AG04450 (cell line): ENCODE data around the gene DIPK1B.

DNA sequence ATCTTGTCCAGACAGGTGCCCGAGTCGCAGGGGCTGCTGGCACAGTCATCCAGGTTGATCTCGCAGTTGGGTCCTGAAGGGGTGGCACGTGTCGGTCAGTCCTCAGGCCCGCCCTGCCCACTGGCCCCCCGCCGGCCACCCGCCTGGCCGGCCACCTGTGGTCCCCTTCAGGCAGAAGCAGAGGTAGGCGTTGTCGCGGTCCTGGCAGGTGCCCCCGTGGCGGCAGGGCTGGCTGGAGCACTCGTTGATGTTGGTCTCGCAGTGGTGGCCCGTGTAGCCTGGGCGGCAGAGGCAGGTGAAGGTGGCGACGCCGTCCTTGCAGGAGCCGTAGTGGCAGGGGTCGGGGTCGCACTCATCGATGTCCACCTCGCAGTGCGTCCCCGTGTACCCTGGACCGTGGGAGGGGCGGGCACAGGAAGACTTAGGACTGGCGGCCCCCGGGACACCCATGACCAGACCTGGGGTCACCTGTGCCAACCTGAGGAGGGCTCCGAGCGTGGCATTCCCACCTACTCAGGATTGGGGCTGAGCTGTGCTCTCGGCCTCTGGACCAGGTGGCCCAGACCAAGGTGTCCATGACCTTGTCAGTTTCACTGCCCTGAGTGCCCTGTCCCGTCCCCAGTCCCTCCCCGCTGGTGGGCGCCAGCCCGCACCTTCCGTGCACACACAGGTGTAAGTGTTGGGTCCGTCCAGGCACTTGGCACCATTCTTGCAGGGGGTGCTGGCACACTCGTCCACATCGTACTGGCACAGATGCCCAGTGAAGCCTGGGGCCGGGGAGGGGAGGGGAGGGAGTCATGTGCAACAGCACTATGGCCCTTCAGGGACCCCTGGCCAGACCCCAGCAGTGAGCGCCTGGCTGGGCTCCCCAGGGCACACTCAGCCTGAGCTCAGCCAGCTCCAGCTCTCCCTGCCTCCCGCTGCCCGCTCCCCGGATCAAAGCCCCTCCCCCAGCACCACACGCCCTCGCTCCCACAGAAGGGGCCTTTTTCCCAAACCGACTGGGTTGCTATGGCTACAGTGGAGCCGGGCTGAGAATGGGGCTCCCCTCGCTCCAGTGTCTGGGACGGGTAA lies 30.2 kb downstream of the NOTCH1 start:
- CAGE, long polyA plus RNA: no peak
- RRBS: 67% methylated on average over 5 of the region's 55 CpGs

GRCh38 chr9:136519329-136519886 lies 26.4 kb downstream of the NOTCH1 start:
- CAGE, long polyA plus RNA: no peak
- RRBS: 90% methylated on average over 4 of the region's 28 CpGs

DNA sequence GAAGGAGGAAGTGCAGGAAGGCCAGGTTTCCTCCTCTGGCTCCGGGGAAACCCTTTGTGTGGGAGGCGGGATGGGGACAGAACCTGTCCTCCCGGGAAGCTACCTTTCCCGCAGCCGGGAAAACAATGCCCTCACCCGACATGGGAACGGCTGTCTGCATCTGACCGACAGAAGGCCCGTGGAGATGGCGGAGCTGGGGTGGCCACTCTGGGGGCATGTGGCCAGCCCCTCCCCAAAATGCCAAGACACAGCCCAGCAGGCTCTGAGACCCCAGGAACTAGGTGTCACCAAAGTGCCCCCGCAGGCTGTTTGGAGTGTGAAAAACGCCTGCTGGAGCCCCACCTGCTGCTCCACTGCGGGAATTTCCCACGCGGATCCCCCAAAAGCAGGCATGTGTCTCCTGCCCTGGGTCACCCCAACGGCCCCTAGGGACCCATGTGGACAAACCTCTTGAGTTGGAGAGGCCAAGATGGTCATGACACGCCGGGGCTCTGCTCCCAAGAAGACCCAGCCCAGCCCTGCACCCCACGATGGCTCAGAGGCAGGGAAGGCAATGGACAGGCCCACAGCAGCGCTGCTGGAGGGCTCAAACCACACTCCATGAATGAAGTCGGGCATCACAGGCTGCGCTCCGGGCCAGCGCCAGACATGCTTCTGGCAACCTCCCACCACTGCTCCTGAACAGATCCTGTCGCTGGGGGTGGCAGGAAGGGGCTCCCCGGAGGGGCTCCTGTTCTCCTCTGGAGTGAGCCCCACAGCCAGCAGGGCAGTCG lies 15.4 kb downstream of the NOTCH1 start:
- CAGE, long polyA plus RNA: no peak
- RRBS: 70% methylated on average over 7 of the region's 27 CpGs

DNA sequence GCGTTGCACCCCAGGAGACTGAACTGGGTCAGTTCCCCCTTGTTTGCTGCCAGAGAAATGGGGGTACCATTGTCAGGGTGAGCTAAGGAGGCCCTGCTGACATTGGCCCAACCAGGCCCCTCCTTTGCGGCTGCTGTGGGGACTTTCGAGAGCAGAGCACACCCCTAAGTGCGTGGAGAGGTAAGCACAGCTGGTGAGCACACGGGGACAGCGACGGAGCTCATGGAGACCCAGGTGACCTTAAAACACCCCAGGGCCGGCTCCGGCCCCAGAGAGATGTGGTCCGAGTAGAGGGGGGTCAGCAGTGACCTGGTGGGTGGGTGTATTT lies 2.7 kb upstream of the NOTCH1 start:
- CAGE, long polyA plus RNA: no peak
- RRBS: no CpG with 5 or more reads among the region's 10 CpGs

DNA sequence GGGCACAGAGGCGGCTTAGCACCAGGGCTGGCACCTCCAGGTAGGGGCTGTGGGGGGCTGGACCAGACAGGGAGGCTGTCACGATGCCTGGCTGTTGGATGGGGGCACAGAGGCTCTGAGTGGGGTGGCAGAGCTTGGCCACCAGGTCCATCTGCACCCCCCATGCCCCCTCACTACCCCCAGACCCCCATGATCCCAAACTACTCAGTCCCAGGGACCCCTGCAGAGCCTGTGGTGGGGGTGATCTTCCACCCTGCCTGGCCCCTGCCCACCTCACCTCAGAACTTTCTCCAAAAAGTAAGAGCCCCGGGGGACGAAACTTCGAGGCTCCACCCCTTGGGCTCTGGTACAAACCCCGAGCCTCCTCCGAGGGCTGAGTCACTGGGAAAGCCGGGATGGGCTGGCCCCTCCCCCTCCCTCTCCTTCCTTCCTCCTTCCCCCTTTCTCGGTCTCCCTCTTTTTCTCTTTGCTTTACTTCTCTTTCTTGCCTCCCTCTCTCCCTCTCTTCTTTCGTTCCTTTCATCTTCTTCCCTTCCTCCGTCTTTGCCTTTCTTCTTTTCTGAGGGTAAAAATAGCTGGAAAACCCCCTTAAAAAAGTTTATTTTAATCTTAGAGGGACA lies 5.4 kb upstream of the NOTCH1 start:
- CAGE, long polyA plus RNA: no peak
- RRBS: 2% methylated on average over 5 of the region's 11 CpGs

- CAGE, long polyA plus RNA: no peak
- RRBS: 63% methylated on average over 7 of the region's 18 CpGs
Measured at GRCh38 chr9:136566858-136567336, 21.0 kb upstream of the NOTCH1 start.

- CAGE, long polyA plus RNA: no peak
- RRBS: no CpG with 5 or more reads among the region's 22 CpGs
Measured at GRCh38 chr9:136602147-136602558, 56.3 kb upstream of the NOTCH1 start.

GRCh38 chr9:136604688-136605176 lies 58.0 kb upstream of the EGFL7 start:
- CAGE, long polyA plus RNA: no peak
- RRBS: 42% methylated on average over 5 of the region's 15 CpGs

DNA sequence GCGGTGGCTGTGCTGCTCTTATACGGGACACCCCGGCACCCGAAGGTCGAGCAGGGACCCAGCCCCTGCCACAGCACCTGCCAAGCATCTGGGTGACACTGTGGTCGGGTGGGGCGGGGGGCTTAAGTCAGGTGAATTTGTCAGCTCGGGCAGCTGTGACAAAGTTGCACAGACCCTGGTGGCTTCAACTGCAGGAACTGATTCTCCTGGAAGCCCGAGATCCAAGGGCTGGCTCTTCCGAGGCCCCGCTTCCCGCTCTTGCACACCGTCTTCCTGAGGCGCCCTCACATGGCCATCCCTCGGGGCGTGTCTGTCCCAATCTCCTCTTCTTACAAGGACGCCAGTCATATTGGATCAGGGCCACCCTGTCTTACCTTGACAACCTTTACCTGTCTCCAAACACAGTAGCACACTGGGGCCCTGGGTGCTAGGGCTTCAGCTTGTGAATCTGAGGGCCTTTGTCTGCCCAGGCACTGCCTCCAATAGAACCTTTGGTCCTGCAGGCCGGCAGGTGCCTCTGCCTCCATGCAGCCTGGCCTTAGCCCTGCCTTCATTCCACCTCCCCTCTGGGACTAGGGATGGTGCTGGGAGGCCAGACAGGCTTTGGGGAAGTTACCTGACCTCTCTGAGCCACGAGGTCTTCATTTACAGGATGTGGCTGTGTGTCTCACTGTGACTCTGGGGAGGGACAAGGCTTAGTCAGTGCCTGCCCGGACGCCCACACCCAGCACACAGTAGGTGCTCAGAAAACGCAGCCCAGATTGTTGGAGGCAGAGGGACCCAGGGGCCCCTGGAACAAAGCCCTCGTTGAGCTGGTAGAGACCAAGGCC lies 47.3 kb upstream of the EGFL7 start:
- CAGE, long polyA plus RNA: no peak
- RRBS: 96% methylated on average over 3 of the region's 23 CpGs

GRCh38 chr9:136624672-136625009 lies 38.1 kb upstream of the EGFL7 start:
- CAGE, long polyA plus RNA: no peak
- RRBS: no CpG with 5 or more reads among the region's 8 CpGs

DNA sequence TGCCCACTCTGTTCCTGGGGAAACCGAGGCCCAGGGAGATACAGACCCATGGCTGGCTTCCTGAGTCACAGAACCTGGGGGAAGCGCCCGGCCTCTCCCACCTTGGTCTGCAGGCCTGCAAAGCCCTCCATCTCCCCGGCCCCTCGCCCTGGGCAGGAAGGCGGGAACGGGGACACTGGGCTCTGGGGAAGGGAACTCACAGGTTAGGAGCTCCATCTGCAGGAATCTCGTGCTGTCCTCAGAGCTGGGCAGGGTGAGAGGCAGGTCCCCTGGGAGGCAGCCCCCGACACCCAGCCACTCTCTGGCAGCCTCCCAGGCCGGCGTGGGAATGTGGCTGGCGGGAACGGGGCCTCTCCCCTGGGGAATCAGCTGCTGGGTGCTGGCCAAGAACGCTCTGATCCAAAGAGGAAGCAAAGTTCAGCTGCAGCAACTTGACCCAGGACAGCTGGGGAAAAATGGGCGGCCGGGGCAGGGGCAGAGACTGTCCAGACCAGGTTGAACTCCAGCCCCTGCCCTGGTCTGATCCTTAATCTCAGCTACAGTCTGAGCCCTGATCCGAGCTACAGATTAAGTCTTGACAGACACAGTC lies 37.6 kb upstream of the EGFL7 start:
- CAGE, long polyA plus RNA: no peak
- RRBS: 0% methylated on average over 1 of the region's 17 CpGs

DNA sequence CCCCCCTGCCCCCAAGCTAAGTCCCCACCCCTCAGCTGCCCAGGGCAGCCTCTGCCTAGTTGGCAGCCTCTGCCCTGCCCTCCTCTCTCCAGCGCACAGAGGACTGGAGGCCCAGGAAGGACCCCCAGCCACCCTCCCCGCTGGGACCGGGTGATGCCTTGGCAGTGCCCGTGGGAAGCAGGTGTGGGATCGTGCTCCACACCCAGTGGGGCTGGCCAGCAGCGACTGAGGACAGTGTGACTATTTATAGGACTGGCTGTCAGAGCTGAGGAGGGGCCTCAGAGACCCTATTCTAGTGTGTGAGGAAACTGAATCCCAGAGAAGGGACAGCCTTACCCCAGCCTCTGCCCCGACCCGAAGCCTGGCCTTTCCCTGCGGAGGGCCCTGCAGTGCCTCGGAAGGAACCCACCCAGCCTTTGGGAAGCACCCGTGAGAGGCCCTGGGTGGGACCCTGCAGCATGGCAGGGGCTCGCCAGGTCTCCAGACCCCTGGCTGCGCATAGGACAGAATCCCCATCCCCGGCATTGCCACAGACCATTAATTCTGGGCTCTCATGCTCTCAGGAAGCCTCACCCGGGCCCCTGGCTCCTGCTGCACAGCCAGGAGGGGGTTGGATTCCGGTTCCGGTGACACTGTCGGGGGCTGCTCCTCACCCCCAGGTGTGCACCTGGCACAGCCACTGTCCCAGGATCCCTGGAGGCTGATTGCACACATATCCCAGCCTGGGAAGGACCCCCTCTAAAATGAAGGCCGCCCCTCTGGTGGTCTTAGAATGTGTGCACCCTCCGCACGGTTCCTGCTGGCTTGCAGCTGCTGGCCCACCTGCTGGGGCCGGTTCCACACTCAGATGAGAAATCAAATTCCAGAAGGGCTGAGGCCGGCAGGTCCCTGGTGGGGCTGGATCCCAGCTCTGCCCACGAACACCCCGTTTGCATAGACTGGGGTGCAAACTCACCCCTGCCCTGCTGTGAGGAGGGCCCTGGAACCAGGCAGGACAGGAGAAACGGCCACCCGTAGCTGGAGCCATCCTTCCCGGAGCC lies 4.5 kb downstream of the EGFL7 start:
- CAGE, long polyA plus RNA: no peak
- RRBS: 29% methylated on average over 1 of the region's 28 CpGs

DNA sequence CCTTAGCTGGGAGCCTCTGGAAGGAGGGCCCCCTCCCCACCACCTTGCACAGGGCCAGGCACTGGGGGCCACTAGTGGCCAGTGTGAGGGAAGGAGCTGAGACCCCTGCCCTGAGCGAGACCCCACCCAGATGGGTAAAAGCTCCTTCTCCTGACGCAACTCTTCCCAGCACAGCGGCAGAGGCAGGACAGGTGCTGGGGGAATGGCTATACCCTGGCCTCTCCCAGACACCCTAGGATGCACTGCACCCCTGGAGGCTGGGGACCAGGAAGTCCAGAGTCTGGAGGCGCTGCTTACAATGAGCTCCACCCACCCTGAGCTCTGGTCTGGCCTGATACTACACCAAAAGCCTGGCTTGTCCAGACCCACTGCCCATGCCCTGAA lies 11.4 kb downstream of the AGPAT2 start:
- CAGE, long polyA plus RNA: no peak
- RRBS: no CpG with 5 or more reads among the region's 4 CpGs

GRCh38 chr9:136704829-136705162 lies 7.6 kb upstream of the DIPK1B start:
- CAGE, long polyA plus RNA: no peak
- RRBS: no CpG with 5 or more reads among the region's 6 CpGs

DNA sequence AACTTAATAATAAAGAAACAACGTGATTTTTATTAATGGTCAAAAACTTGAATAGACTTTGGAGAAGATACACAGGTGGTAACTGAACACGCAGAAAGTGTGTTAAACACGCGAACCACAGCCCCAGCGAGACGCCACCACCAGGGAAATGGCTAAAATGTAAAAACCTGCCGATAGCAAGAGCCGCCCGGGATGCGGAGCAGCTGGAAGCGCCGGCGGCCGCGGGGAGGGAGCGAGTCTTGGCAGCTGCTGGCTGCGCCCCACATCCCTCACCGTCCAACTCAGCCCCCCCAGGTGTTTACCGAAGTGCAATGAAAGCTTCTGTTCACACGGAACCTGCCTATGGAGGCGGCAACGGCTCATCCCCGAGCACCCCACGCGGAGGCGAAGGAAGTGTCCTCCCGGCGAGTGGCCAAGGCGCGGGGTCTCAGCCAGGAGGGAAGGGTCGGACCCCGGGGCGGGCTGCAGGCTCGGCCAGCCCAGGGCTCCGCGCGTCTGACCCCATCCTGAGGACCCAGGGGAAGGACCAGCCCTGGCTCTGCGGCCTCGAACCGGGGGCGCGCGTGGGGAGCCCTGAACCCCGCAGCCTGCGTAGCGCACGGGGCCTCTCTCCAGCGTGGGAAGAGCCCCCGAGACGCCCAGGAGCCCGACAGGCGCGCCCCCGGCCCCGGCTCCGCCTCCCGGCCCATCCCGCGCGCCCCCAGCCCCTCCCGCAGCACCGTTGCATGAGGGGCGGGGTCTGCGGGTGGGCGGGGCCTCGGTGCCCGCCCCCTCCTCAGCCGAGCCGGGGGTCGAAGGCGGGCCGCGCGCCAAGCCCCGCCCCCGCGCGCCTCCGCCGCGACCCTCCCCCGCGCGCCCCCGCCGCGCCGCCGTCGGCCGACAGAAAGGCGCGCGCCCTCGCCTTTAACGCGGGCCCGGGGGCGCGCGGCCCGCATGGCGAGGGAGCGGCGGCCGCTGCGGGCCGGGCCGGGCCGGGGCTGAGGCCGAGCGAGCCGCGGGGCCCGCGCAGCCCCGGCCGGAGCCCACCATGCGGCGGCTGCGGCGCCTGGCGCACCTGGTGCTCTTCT lies at the start of gene DIPK1B:
Gene DIPK1B (plus strand): TSS at position 934 of the 1,067 bp plus-strand sequence.
- CAGE, long polyA plus RNA: no peak
- RRBS: 4% methylated on average over 40 of the region's 123 CpGs

DNA sequence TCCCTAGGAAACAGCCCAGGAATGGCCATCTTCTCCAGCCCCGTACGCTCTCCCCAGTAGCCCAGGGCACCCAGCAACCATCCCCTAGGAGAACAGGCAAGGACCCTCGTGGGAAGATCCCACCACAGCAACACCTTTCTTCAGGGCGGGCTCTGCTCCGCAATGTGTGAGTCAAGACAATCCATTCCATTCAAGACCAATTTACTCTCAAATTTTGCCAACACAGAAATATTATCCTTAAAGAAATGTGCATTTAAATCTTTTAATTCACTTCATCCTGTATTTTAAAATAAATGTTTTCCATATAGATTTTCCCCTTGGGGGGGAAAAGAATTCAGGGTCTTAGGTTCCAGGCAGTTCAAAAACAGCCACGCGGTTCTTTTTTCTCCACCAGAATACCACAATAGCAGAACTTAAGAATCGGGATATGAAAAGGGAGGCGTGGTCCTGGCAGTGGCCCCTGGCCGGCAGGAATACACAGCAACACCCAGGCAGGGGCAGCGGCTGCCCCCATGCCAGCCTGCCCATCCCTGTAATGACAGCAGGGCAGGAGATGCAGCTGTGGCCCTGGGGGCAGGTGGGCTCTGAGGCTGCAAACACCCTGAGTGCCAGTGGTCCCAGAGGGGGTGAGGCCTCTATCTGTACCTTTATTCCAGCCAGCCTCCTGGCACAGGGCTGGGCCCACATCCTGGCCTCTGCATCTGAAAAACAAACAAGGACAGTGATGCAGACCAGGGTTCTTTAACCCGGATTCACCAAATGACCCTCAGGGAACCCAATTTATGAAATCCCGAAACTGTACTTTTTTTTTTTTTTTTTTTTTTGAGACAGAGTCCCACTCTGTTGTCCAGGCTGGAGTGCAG lies 12.3 kb downstream of the DIPK1B start:
- CAGE, long polyA plus RNA: no peak
- RRBS: no CpG with 5 or more reads among the region's 13 CpGs

DNA sequence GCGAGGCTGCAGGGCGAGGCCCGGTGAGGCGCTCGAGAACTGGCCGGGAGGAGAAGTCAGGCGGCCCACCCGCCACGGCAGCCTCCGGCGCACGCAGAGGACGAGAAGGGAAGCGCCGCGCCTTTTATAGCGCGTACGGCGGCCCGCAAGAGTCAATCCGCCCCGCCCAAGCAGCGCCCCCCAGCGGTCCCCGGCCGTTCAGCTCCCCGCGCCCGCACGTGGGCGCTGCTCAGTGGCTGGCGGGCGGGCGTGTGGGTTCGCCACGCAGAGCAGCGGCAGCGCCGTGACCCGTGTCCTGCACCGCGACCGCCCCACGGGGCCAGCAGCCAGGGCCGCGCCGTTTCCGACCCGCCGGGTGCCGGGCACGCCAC lies 14.7 kb downstream of the LCN10 start:
- CAGE, long polyA plus RNA: start-site peak on the minus strand centred at position 98 of the sequence, 6 bp wide, 84 and 63 reads in 2 replicates
- RRBS: 2% methylated on average over 17 of the region's 53 CpGs

GRCh38 chr9:136740833-136741726 lies 1.7 kb downstream of the LCN10 start:
- CAGE, long polyA plus RNA: no peak
- RRBS: 63% methylated on average over 4 of the region's 39 CpGs

GRCh38 chr9:136773471-136774062 lies 9.2 kb upstream of the LCN15 start:
- CAGE, long polyA plus RNA: no peak
- RRBS: no CpG with 5 or more reads among the region's 6 CpGs

GRCh38 chr9:136789115-136789830 lies 1.9 kb upstream of the TMEM141 start:
- CAGE, long polyA plus RNA: no peak
- RRBS: no CpG with 5 or more reads among the region's 11 CpGs